Type B pancreatic cell (in vitro differentiated cells): ENCODE measurements around the genes DUSP8 and KRTAP5-5.

GRCh38 chr11:844591-845145, 2.0 kb downstream of the TSPAN4 start:
- PRO-cap: no peak

- PRO-cap: no peak
Measured at GRCh38 chr11:864475-865432, 22.1 kb downstream of the TSPAN4 start.

- PRO-cap: no peak
Measured at GRCh38 chr11:927842-928468, 2.3 kb downstream of the AP2A2 start.

- PRO-cap: unidirectional peak, plus-strand start at chr11:952606
Measured at GRCh38 chr11:952235-952832, 26.7 kb downstream of the AP2A2 start.

GRCh38 chr11:1016126-1017243, 20.0 kb downstream of the MUC6 start:
- PRO-cap: no peak

GRCh38 chr11:1148671-1149098, 9.1 kb upstream of the MUC5AC start:
- PRO-cap: no peak

- PRO-cap: no peak
Measured at GRCh38 chr11:1358066-1358765, 31.5 kb upstream of the BRSK2 start.

GRCh38 chr11:1471828-1472377, 14.7 kb downstream of the MOB2 start:
- PRO-cap: no peak

- PRO-cap: no peak
Measured at GRCh38 chr11:1520723-1521267, 34.2 kb upstream of the MOB2 start.

GRCh38 chr11:1571822-1572947, at the start of gene DUSP8:
Gene DUSP8 (minus strand): TSS chr11:1572271.
- PRO-cap: bidirectional peak, plus-strand start at chr11:1571925, minus-strand start at chr11:1571790; bidirectional peak, plus-strand start at chr11:1572165, minus-strand start at chr11:1571976; bidirectional peak, plus-strand start at chr11:1572506, minus-strand start at chr11:1572271; bidirectional peak, plus-strand start at chr11:1572707, minus-strand start at chr11:1572760

DNA sequence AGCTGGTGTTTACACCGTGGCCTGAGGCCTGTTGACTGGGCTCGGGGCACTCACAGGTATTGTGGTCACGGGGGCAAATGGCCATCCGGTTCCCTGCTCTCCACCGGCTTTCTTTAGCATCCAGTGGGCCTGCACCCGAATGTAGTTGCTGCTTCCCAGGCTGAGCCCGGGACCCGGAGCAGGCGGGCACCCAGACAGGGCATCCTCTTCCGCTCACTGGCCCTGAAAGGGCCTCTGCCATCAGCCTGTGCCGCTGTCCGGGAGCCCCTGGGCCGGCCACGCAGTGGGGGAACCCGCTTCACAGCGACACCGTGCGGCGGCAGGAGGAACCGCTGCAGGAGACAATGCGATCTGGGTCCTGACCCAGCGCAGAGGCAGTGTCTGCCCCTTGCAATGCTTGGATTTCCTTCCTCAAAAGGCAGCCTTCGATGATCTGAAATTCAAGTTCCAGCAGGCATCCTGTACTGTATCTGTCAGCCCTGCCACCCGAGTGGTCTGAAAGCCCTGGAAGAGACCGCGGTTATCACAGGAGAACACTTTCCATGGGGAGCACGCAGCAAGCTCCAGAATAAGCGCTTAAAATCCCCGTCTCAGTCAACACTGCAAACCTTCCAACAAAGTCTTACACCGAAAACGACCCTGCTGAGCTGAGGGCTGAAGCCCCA, 768 bp upstream of the KRTAP5-5 start:
- PRO-cap: no peak

DNA sequence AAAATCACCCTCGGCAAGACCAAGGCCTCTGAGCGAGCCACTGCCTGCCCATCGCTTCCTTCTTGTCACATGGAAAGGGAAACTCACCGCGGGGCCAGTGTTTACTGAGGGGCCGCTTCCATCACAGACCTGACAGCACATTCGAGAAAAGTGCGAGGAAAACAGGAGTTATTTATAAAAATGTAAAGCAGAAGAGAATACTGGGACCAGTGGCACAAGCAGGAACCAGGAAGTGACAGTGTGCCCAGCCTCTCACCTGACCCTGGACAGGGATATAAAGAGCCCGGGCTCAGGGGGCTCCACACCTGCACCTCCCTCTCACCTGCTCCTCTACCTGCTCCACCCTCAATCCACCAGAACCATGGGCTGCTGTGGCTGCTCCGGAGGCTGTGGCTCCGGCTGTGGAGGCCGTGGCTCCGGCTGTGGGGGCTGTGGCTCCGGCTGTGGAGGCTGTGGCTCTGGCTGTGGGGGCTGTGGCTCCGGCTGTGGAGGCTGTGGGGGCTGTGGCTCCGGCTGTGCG, at the start of gene KRTAP5-5:
TSS of gene KRTAP5-5 (plus strand) at position 296 of the 520 bp plus-strand sequence.
- PRO-cap: no peak

GRCh38 chr11:1682942-1683655, 13.9 kb upstream of the KRTAP5-6 start:
- PRO-cap: no peak

GRCh38 chr11:1733495-1733842, 16.9 kb downstream of the IFITM10 start:
- PRO-cap: no peak

GRCh38 chr11:1751246-1751523, 790 bp upstream of the IFITM10 start:
- PRO-cap: no peak

DNA sequence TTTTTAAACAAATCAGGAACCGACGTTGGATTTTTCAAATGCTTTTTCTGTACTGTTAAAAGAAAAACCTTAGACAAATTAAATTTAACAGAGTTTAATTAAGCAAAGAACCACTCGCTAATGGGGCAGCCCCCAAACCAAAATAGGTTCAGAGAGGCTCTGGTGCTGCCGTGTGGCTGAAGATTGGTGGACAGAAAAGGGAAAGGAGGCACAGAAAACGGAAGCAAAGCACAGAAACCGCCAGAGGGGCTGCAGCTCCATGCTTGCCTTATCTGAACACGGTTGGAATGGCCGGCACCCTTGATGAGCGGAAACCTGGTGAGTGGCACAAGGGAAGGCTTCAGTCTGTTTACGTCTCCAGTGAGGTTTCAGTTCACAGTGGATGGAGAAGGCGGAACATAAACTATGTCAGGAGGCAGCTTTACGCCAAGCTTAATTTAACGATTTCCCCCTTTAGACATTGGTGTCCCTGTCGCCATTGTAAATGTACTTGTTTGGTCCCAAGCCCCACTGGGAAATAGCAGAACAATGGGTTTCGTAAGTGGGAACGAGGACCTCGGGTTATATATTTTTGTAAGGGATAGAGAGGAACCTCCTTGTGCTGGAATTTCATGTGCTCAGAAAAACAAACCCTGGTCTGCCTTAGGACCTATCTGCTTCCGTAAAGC, 5.3 kb upstream of the PRR33 start:
- PRO-cap: no peak

GRCh38 chr11:1917600-1918102, 1.9 kb upstream of the TNNT3 start:
- PRO-cap: no peak

DNA sequence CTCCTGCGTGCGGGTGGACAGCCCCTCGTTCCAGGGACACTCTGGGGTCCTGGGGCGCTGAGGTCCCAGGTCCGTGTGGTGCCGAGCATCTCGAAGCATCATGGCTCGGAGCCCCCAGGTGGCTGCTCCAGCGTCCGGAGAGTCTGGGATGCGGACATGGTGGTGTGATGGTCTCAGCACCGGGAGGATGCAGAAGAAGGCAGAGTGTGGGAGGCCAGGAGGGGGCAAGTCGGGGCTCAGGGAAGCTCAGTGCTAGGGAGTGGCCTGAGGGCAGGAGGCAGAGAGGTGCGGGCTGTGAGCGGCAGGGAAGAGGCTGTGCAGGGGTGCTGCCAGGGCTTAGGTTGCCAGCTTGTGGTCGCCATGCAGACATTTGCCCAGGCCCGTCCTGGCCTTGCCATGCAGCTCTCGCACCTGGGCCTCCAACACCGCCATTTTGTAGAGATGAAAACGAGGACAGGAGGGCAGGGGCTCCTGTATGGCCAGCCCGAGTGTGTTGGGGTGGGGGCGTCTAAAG, 363 bp downstream of the TNNT3 start:
- PRO-cap: no peak

DNA sequence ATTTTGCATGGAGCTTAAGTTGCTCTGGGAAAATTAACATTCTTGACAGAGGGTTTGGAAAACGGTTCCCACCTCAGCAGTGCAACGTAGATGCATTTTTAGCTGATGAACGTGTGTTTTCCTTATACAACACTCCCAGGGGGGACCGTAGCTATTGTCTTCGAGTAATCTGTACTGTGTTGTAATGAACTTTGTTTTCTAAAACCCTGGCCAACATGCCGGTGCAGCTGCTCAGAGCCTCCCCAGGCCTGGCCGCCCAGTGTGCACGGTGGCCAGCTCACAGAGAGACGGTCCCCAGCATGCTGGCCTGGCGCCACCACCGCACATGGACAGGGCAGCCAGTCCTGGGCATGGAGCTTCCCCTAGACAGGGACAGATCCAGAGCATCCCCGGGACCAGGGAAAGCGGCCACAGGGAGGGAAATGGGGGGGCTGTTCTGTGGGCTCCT, 2.1 kb downstream of the TNNT3 start:
- PRO-cap: no peak

GRCh38 chr11:1922260-1923047, 3.0 kb downstream of the TNNT3 start:
- PRO-cap: no peak